Left colon (tissue), 1 donor: ENCODE measurements around a stretch of chr21.

DNA sequence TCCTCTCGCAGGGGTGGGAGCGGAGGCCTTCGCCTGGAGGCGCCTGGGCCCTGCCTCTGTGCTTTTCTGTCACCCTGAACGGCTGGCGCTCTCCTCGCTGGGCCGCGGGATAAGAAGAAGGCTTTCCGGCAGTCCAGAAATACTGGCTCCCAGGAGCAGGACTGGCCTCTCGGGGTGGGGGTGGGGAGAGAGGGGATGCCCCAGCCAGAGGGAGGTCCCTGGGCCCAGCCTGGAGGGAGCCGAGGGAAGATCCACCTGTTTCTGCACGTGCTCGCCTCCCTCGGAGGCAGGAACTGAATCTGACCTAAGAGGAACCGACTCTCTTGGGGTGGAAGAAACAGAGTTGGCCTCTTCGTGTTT, 4394.2 kb upstream of the TPTE start:
- PRO-cap: no peak

DNA sequence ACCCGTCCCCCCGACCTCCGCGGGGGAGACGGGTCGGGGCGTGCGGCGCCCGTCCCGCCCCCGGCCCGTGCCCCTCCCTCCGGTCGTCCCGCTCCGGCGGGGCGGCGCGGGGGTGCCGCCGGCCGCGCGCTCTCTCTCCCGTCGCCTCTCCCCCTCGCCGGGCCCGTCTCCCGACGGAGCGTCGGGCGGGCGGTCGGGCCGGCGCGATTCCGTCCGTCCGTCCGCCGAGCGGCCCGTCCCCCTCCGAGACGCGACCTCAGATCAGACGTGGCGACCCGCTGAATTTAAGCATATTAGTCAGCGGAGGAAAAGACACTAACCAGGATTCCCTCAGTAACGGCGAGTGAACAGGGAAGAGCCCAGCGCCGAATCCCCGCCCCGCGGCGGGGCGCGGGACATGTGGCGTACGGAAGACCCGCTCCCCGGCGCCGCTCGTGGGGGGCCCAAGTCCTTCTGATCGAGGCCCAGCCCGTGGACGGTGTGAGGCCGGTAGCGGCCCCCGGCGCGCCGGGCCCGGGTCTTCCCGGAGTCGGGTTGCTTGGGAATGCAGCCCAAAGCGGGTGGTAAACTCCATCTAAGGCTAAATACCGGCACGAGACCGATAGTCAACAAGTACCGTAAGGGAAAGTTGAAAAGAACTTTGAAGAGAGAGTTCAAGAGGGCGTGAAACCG, 2263.4 kb upstream of the TPTE start:
- PRO-cap: no peak

- PRO-cap: no peak
Measured at GRCh38 chr21:8397384-8397817, 2124.0 kb upstream of the TPTE start.

- PRO-cap: no peak
Measured at GRCh38 chr21:8987945-8989301, 1533.0 kb upstream of the TPTE start.

DNA sequence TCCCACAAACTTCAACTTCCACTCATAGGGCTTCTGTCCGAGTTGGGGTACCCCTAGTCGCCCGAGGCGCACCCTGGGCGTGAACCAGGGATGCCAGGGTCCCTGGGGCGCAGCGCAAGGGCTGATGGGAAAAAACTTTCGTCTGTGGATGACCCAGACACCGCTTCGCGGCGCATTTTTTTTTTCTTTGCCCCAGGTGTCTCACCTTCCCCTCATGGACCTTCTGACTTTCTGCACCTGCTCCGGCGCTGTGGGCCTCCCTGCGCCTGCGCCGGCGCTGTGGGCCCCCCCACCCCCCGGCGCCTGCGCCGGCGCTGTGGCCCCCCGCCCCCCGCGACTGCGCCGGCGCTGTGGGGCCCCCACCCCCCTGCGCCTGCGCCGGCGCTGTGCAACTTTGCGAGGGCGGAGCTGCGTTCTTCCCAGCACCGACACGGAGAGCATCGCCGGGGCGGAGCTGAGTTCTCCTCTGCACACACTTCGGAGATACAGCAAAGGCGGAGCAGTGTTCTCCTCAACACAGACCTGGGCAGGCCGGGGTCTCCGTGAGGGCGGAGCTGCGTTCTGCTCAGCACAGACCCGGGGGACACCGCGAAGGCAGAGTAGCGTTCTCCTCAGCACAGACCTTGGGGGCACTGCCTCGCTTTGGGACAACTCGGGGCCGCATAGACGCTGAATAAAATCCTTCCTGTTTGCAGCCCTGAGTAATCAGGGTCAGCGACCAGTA, 1478.4 kb upstream of the TPTE start:
- PRO-cap: no peak

- PRO-cap: no peak
Measured at GRCh38 chr21:9721980-9722393, 799.4 kb upstream of the TPTE start.

DNA sequence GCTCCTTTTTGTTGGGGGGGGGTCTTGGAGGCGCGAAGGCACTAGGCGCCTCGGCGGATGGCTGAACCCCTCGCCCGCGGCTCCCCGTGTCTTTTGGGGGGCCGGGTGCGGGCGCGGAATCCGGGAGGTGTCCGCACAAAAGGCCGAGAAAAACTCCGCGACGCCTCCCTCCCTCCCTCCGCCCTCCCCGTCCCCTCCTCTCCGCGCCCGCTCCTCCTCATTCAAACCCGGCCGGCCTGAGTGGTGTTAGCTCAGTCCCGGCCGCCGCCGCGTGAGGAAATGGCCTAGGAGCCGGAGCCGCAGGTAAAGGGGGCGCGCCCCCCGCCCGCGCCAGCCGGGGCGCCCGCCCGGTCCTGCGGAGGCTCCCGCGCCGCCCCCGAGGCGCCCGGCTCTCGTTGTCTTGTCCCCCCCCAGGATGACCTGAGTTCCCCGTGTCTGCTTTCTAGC, 382 bp downstream of the TPTE start:
- PRO-cap: no peak

DNA sequence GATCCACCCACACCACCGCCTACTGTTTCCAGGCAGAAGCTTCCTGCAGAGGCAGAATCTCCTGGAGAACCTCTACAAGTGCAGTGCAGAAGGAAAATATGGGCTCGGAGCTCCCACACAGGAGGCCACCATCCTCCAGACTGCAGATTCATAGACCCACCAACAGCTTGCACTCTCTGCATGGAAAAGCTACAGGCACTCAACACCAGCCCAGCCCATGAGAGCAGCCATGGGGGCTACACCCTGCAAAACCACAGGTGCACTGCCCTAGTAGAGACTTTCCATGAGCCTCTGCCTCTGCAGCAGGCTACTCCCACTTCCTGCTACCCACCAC, 284.1 kb downstream of the POTED start:
- PRO-cap: no peak

GRCh38 chr21:14536992-14537747, 8.9 kb downstream of the SAMSN1 start:
- PRO-cap: no peak

GRCh38 chr21:14967115-14967783, 97.6 kb downstream of the NRIP1 start:
- PRO-cap: no peak

DNA sequence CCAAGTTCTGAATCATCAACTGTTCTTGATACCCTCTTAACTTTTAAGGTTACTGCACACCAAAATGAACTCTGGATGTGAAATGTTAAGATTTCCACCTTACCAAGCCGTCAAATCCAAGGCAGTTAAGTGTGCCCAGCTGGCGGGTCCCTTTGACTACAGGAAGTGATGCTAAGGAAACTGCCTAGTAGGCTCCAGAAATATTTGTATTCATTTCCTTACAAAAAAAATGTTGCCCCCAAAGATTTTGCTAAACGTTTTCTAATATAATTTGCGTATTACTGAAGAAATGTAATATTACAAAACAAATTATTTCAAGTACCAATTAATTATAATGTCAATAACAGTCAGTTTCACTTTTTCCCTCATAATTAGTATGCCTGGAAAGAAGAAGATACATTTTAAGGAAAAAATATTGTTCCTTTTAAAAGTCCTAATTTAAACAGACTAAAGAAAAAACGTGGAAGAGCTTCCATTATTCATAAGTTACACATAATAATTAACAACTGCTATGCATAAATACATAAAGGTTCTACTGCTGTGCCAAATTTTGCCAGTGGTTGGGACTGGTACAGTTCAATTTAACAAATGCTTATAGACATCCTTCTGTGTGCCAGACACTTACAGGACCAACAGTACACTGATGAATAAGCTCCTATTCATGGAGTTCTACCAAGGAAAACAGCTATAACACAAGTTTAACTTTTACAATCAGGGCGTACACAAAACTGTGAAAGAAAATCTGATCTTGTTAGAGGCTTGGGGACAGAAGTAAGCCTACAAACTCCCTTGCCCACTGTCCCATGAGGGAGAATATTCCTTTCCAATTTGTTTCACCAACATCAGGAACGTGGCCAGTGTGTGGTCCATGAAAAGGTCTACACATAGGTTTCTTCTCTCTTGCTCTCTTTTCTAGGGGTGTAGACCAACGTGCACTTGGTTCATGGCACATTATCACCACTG, 10.4 kb downstream of the NRIP1 start:
- PRO-cap: bidirectional peak, plus-strand start at position 754 of the sequence, minus-strand start at position 634 of the sequence

GRCh38 chr21:15121607-15122056, 56.8 kb upstream of the NRIP1 start:
- PRO-cap: no peak

DNA sequence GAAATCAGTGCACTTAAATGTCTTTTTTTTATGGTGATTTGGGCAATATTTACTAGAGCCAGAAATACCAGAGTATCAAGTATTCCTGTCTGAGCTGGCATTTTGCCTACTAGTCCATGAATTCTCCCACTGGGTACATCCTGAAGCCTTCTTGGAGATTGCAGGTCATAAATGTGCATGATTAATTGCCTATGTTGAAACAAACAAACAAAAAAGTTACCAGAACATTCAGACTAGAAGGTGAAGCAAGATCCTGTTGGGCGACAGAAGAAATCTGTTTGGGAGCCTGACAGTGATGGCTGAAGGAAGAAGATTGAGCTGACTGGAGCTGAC, 127.4 kb upstream of the NRIP1 start:
- PRO-cap: no peak

DNA sequence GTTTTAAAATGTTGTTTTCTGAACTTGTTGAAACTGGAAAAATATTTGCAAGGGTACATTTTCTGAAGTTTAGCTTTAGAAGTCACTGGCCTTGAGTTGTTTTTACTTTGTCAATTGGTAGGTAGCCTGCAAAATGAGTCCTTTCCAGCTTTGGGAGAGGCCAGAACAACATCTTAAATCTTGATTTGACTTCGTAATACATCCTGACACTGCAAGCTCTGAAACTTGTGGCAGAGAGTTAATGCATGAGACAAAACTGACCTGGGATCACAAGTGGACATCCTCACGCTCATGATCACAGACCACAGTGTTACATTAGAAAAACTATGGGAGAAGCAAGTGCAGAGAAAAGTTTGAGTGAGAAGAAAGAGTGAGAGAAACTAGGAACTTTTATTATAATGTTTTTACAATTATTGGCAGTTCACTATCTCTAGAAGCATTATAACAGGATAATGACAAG, 550.9 kb downstream of the USP25 start:
- PRO-cap: no peak

- PRO-cap: no peak
Measured at GRCh38 chr21:16304575-16305088, 574.9 kb downstream of the USP25 start.

GRCh38 chr21:16418203-16418638, 688.4 kb downstream of the USP25 start:
- PRO-cap: no peak

- PRO-cap: no peak
Measured at GRCh38 chr21:16509407-16510074, 779.8 kb downstream of the USP25 start.

DNA sequence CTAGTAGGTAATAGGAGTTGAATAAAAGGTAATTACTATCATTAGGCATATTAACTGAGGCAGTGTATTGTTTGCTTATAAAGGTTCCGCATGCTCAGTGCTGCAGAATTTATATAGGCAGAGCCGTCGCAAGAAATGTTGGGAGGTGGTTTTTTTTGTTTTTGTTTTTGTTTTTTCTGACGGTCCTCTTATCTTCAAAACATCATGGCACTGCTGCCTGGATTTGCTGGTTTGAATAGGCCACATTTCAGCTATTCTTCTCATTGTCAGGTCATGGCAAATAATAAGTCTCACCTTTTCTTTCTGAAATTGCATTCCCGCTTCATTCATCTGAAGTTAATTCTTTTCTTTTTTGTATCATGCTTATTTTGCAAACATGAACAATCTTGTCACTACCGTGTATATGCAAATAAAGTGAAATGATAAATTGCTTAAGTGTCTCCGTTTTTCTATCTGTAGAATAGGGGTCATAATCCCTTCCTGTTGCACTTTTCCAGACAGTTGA, 822.0 kb downstream of the USP25 start:
- PRO-cap: no peak

DNA sequence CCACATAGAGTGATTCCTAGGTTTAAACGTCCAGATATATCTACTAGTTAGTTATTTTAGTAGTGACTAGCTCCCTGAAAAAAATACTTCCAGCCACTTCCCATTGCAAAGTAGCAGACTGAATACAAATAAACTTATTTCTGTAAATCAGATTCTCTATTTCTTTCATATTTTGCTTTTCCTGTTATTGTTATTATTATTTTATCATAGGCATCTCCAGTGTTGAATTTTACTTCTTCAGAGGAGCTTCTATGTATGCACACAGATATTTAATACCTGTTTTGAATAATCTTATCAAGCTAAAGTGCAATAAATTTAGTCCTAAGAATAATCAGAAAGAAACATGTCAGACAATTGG, 762.8 kb upstream of the CXADR start:
- PRO-cap: unidirectional peak, minus-strand start at position 85 of the sequence

DNA sequence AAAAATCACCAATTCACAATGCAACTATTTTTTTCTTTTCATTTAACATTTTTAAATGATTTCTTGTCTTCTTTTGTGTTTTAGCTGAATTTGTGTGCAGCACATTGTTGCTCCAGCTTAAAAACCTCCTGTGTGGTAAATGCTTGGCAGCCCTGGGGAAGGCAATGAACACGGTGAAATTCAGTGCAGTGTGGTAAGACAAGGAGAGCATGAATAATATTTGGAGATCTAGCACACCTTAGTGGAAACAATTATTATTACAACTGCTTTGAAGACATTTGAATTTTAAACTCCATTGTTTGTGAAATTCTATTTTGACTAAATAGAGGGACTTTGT, 242.7 kb upstream of the CXADR start:
- PRO-cap: no peak